Body of pancreas (tissue), 2 donors: ENCODE results near the gene SLC23A2.

DNA sequence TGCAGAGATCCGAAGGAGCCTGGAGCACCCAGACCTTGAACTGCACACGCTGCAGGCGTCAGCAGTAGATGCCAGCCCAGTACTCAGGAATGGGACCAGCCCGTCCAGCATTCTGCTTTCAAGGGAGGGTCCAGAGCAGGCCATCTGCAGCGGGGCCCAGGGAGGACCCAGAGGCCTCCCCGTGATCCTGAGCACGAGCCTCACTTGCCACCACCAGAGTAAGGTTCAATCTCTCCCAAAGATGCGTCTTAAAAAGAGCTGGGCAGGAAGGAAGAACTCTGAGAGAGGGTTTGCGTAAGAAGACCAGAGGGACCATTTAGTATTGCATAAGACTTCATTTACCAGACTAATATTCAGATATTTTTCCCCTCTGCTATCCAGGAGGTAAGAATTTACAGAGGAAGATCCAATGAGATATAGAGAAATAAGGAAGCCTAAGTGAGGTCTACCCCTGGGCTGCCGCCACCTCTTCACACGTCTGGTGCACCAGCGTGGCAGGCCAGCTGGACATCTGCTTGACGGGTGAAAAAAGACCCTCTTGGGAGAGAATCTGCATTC lies 5.5 kb upstream of the RASSF2 start:
- PRO-cap = no peak
- RAMPAGE, long total RNA, 2 experiments = no peak in any of the 2 experiments

DNA sequence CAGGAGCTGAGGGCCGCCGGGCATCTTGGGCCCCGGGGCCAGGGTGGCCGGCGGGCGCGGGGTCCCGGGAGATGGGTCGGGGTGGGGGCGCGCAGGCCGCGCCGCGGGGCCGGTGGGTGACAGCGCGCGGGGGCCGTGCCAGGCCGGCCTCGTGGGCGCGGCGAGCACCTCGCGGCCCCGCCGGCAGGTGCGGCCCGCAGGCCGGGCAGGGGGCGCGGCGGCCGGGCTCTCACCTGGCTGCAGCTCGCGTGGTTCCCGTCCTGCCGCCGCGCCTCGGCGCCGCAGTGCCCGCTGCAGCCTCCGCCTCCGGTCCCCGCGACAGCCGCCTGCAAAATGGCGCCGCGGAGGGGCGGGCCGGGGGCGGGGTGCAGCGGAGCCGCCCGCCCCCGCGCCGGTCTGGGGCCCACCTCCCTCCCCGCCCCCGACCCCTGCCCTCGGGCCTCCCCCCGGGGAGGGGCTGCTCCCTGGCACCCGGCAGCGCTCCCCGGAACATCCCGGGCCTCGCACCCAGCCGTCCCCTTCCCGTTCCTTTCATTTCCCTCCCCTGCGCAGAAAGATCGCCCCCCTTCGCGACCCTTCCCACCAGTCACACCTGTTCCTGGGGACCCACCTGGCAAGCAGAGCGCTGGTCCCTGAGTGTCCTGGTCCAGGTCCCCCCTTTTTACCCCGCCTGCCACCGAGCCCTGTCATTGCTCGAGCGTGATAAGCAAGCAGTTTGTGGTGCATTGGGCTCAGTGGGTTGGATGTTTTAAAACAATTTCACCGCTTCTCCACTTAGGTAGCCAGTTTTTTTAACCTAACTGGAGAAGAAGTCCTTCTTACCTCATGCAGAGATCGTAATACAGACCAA lies at the start of gene SLC23A2:
SLC23A2 (minus strand) TSS at position 338 of the 850 bp plus-strand sequence.
- PRO-cap = bidirectional peak, plus-strand start at position 331 of the sequence, minus-strand start at position 286 of the sequence
- RAMPAGE, long total RNA, 2 experiments = start-site peak on the minus strand in 2 of 2 experiments, centred at positions 302 to 328 of the sequence, 43 to 81 reads per replicate

- PRO-cap = no peak
- RAMPAGE, long total RNA, 2 experiments = no peak in any of the 2 experiments
These were observed 75.7 kb downstream of the CDS2 start for GRCh38 chr20:5202485-5202892.

- PRO-cap = no peak
- RAMPAGE, long total RNA, 2 experiments = no peak in any of the 2 experiments
These were observed 58.7 kb downstream of the GPCPD1 start for GRCh38 chr20:5552164-5552375.

DNA sequence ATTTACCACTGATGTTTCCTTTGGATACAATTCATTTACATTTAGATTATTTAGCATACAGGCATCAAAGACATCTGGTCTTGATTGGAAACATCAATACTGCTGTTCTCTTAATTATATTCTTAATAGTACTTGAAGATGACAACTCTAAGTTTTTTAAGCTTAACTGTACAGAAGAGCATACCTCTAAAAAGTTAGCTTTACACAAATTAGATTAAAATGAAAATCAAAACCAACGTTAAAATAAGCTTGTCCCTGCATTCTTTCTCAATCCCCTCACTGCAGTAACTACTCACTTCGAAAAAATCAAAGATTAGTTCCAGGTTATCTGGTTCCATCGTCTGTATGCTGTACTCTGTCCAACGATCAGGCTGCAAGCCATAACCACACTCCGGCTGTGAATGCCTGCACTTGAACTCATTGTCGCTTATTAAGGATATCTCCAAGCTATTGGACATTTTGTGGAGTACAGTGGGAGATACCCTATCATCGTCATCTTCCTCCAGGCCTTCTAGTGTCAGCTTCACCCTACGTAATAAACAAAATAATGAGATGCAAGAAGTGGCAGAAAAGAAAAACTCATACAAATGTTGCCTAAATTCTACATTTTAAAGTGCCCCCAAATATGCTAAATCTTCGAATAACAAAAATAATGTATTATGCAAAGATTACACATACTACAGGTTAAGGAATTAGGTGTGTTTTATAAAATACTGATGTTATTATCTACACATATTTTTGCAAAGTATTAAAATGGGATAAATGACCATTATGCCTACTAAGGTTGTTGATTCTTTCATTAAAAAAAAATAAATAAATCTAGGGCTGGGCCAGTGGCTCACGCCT lies 32.5 kb downstream of the GPCPD1 start:
- PRO-cap = no peak
- RAMPAGE, long total RNA, 2 experiments = no peak in any of the 2 experiments

GRCh38 chr20:5612955-5613414 lies 2.2 kb upstream of the GPCPD1 start:
- PRO-cap = no peak
- RAMPAGE, long total RNA, 2 experiments = no peak in any of the 2 experiments

GRCh38 chr20:5848614-5849059 lies 62.7 kb upstream of the CHGB start:
- PRO-cap = no peak
- RAMPAGE, long total RNA, 2 experiments = no peak in any of the 2 experiments

DNA sequence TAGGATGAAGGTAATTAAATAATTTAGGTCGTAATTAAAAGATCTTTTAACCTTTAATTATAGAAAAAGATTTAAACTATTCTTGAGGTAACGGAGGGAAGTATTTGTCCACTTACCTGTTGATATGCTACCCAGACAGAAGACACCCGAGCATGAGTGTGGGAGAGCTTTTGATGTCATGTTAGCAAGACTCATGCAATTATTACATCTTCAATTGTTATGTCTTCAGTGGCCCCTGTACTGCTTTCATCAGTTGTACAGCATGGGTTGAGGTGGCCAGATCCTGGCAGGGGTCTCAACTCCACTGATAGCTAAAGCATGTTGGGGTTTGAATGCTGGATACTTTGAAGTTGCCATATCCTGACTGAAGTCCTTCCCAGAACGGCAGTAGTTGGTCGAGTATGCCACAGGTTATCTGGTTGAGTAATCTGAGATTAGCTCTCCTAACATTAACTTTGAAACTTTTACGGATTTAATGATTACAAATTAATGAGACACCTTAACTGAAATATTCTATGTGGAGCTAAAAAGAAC lies 1.1 kb downstream of the CRLS1 start:
- PRO-cap = no peak
- RAMPAGE, long total RNA, 2 experiments = no peak in any of the 2 experiments

- PRO-cap = no peak
- RAMPAGE, long total RNA, 2 experiments = start-site peak on the plus strand in 1 of 2 experiments, at chr20:6028554-6028760 at its widest, 6 reads per replicate
These were observed 22.3 kb downstream of the CRLS1 start for GRCh38 chr20:6027826-6029080.

DNA sequence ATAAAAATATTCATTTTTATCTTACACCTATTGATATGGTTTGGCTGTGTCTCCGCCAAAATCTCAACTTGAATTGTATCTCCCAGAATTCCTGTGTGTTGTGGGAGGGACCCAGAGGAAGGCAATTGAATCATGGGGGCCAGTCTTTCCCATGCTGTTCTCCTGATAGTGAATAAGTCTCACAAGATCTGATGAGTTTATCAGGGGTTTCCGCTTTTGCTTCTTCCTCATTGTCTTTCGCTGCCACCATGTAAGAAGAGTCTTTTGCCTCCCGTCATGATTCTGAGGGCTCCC lies 753 bp upstream of the LRRN4 start:
- PRO-cap = no peak
- RAMPAGE, long total RNA, 2 experiments = no peak in any of the 2 experiments

DNA sequence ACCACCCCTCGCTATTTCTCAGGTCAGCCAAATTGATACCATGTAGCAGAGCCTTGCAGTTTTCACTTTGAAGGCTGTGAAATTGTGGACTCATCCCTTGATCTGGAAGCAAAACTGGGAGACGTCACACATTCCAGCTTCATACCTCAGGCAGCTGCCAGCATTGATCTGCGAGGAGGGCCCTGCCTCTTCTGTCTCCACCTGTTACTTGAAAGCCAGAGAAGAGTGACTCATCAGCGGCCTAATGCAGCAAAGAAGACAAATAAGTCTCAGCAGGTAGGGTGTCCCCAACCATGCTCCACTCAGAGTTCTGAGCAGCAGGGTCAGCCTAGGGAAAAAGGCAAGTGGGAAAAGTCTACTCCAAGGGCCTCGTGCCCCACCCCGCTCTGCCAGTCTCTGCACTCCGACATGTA lies 69.4 kb upstream of the BMP2 start:
- PRO-cap = no peak
- RAMPAGE, long total RNA, 2 experiments = no peak in any of the 2 experiments

DNA sequence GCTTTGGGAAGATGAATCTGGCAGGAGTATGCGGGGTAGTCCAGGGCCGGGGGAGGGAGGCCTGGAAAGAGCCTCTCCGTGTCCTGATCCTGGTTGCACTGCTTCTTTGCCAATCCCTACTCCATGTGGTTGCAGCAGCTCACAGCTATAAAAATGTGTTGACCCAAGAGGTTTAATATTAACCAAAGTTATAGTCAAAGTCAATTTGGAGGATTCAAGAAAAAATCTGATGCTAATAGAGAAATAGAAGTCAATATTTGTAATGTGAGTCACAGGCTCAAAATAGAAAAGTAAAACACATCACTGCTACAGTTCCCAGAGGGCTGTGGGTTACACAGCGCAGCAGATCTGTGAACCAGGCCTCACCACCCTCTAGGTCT lies 63.3 kb upstream of the BMP2 start:
- PRO-cap = bidirectional peak, plus-strand start at position 318 of the sequence, minus-strand start at position 100 of the sequence
- RAMPAGE, long total RNA, 2 experiments = no peak in any of the 2 experiments

- PRO-cap = no peak
- RAMPAGE, long total RNA, 2 experiments = no peak in any of the 2 experiments
These were observed 35.5 kb upstream of the BMP2 start for GRCh38 chr20:6731939-6732498.

DNA sequence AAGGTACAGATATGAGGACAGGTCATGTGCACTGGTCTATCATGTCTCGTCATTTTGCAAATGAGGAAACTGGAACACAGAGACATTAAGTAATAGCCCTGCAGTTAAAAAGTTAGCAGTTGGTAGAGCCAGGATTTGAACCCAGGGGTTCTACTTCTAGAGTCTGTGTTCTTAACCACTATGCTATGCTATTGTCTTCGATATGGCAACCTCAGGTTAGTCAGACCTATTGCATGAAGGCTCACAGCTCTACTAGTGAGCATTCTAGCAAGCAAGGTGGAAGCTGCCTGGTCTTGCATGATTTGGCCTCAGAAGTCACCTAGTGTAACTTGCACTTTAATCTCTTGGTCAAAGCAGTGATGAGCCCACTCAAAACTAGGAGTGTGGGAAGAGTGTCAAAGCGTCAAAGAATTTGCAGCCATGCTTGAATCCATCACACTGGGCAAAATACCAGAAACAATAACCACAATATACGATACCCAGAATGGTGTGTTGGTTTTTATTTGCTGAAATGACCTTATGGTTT lies 20.5 kb upstream of the BMP2 start:
- PRO-cap = no peak
- RAMPAGE, long total RNA, 2 experiments = no peak in any of the 2 experiments

DNA sequence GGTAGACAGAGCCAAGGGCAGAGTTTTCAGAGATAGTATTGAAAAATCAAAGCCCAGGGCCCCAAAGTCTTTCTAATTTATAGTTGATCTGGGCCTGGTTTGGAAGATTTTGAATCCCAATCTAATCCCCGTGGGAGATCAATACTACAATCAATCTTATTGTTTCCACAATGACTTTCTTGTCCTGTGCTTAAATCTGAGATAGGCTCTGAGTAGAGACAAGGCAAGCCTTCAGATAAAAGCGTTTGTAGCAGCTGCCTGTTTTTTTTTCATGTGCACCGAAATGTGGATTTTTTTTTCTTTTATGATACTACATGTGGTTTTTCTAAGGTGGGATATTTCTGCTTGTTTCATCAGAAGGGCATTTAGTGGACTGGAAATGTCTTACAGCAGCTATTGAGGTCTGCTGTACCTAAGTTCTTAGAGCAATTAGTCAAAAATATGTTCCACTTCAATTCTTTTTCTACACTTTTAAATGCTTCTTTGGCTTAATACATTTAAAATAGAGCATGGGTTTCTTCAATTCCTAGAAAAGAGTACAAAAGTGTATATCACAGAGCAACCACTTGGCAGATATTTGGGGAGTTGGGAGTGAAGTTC lies 3.5 kb downstream of the BMP2 start:
- PRO-cap = no peak
- RAMPAGE, long total RNA, 2 experiments = no peak in any of the 2 experiments

GRCh38 chr20:7257832-7258458 lies 490.5 kb downstream of the BMP2 start:
- PRO-cap = no peak
- RAMPAGE, long total RNA, 2 experiments = no peak in any of the 2 experiments

GRCh38 chr20:8001260-8001768 lies 18.2 kb downstream of the TMX4 start:
- PRO-cap = no peak
- RAMPAGE, long total RNA, 2 experiments = no peak in any of the 2 experiments

DNA sequence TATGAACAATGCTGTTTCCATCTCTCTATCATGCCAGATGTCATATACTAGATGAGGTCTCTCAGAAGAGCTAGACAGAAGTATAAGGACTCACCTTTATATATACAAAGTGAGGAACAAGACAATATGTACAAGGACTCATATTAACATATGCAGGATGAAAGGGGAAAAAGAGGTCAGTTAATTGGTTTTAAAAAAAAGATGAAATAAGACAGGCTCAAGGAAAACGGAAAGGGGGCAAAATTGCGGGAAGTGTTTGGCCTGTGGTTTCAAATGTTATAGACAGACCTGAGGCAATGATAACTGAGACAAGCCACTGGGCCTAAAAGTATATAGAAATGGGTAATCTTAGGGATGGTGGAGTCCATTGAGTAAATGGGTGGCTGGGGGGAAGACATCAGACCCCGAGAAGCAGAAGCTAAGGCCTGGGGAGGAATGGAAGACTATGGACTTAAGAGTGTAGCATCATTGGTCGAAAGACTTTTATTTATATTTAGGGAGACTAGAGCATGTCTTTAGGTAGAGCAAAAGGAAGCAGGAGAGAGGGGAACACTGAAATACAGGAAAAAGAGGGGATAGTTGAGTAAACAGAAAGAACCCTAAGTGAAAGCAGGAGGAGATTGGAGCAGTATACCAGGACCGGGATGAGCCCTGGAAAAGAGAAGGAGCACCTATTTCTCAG lies 106.6 kb downstream of the PLCB1 start:
- PRO-cap = no peak
- RAMPAGE, long total RNA, 2 experiments = no peak in any of the 2 experiments

DNA sequence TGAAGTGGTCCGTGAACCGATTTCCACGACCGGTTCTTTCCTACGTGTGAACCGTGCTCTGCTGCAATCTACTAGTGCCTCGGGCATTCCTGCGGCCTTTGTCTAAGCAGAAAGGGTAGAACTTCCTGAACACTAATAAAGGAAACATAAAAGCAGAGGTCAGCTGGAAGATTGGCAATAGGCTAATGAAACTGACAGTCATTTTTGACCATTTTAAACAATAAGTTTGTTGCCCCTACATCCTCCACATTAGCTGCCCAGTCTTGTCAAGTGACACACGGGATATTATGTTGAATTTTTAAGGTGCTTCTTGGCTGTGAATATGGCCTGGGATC lies 410.1 kb downstream of the PLCB1 start:
- PRO-cap = no peak
- RAMPAGE, long total RNA, 2 experiments = no peak in any of the 2 experiments

DNA sequence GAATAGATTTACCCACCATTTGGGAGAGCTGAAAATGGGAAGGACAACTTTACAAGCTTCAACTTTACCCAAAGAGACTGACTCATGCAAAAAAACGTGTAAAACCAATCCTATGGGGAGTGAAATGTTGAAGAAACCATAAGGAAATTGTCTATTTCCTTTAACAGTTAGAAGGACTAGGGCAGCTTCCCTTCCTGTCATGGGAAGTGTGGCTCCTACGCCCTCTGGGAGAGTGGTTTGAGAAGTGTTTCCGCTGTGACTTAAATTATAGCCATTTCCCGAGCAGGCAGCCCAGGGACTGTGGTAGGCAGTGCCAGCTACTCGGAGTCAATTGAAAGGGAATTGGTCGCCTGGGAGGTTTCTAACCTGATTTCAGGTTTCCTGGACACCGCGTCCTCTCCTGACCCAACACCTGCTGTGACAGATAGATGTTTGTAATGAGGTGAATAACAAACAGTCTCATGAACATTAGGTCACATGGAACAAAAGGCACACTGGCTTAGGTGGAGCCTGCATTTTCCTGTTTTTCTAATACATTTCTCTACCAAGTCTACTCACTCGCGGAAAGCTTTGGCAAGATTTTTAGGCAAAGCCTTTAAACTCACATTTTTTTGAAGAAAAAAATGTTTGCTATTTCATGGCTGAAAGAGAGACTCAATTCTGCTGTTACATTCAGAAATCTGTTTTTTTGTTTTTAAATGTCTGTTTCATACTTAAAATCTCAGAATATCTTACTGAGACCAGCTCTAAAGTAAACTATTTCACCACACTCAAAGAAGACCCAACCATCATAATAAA lies 256.0 kb upstream of the PLCB4 start:
- PRO-cap = no peak
- RAMPAGE, long total RNA, 2 experiments = no peak in any of the 2 experiments